Psoas muscle (tissue), 2 donors: ENCODE measurements around the genes TAF1B and ROCK2.

GRCh38 chr2:9644833-9645019 lies 13.9 kb upstream of the YWHAQ start:
- PRO-cap, 2 experiments = no peak in any of the 2 experiments

GRCh38 chr2:9843106-9844279 lies at the start of gene TAF1B:
Gene TAF1B (plus strand): TSS chr2:9843474.
- PRO-cap, 2 experiments = peak in 2 of 2 experiments; most common plus-strand start chr2:9843494 (in 2); most common minus-strand start chr2:9843406 (in 2)

DNA sequence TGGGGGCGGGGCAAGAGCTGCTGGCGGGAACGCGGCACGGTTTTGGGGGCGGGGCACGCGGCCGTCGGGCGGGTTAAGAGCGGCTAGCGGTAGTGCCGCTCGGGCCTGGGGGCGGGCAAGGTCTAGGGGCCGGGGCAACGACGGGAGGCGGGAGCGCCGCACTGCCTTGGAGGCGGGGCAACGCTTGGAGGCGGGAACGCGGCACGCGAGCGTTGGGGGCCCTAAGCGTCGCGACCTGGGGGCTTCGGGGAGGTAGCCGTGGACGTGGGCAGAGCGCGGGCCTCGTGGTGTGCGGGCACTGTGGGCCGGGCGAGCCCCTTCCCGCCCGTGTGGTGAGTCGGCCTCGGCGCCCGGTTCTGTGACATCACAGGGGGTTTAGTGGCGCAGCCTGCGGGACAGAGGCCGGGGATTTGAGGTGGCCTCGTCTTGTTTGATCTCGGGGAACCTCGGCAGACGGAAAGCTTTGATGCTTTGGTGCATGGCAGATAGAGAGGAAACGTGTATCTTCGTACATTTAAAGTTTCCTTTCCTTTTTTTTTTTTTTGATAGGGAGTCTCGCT lies 850 bp downstream of the KLF11 start:
- PRO-cap, 2 experiments = peak in 2 of 2 experiments; most common plus-strand start position 102 of the sequence (in 1)

DNA sequence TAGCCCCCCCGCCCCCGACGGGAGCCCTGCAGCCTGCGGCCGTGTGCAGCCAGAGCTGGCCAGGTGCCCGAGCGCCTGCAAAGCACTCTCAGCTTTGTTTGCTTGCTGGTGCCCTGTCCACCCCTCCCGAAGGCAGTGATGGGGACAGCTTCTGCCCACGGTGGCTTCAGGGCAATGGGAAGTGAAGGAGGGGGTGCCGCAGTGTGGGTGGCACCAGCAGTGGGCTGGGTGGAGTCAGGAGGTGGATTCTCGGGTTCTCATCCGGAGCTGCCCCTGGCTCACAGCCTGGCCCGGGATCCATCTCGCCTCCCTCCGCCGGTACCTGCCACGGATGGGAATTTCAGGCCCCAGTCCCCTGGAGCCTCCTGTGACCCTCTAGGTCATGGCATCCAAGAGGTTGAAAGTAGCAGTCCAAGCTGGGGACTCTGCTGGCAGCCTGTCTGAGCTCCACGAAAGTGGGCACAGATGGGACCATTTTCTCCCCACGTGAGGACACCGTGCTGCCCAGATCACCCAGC lies 15.9 kb upstream of the HPCAL1 start:
- PRO-cap, 2 experiments = no peak in any of the 2 experiments

DNA sequence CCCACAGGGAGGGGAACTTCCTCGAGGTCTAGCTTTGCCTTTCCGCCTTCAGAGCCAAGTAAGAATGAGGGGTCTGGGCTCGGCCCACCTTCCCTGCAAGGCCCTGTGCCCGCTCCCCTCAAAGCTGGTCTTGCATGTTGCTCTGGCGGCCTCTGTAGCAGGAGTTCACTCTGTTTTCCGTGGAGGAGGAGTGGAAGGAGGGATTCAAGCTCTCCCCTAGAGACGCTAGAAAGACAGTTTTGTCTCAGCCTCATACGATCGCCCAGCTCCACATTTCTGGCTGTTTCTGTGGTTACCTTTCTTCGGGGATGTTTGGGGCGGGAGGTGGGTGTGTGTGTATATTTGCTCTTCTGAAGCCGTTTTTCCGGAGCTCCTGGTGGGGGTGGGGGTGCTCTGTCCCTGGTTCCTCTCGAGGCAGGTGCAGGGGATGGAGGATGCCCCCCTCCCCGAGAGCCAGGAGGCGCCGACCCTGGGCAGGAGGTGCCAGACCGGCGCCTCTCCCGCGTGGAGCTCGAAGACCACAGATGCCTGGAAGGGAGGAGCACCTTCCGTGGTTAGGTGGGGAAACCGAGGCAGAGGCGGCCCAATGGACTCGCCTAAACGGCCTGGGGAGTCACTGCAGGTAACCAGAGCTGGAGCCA lies 848 bp upstream of the HPCAL1 start:
- PRO-cap, 2 experiments = no peak in any of the 2 experiments

- PRO-cap, 2 experiments = no peak in any of the 2 experiments
Measured at GRCh38 chr2:10307280-10307908, 4.7 kb downstream of the HPCAL1 start.

DNA sequence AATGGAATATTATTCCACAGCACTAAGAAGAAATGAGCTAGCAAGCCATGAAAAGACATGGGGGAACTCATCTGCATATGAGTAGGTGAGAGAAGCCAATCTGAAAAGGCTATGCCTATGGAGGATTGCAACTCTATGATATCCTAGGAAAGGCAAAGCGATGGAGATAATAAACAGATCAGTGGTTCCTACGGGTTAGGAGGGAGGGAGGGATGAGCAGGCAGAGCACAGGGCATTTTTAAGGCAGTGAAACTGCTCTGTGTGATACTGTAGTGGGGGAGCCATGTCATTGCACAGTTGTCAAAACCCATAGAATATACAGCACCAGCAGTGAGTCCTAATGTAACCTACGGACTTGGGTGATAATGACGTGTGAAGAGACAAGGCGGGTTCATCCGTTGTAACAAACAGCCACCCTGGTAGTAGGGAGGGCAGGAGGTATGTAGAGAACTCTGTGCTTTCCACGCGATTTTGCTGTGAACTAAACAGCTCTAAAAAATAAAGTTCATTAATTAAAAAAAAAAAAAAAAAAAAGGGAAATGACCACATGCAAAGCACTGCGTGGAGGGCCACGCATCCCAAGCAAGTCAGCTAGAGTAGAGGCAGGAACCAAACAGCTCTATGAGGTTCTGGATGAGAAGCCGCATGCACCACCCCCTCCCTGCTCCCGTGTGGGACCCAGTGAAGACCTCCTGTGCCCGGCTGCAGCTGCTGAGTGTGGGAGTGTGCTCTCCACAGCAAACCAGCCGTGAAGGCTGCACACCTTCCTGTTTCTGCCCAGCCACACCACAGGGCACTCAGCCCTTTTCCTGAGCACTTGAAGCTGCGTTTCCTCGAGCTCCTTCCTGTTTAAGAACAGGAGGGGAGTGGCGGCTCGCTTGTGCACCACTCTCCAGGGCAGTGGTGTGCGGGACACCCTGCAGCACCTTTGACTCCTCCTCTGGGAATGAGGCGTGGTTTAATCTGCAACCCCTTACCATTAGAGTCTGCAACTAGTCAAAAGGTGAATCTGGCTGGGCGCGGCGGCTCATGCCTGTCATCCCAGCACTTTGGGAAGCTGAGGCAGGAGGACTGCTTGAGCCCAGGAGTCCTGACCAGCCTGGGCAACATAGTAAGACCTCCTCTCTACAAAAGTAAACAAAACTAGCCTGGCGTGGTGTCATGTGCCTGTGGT lies 65.7 kb downstream of the ODC1 start:
- PRO-cap, 2 experiments = no peak in any of the 2 experiments

- PRO-cap, 2 experiments = no peak in any of the 2 experiments
Measured at GRCh38 chr2:10392508-10393360, 55.4 kb downstream of the ODC1 start.

- PRO-cap, 2 experiments = no peak in any of the 2 experiments
Measured at GRCh38 chr2:10405387-10405837, 42.7 kb downstream of the ODC1 start.

DNA sequence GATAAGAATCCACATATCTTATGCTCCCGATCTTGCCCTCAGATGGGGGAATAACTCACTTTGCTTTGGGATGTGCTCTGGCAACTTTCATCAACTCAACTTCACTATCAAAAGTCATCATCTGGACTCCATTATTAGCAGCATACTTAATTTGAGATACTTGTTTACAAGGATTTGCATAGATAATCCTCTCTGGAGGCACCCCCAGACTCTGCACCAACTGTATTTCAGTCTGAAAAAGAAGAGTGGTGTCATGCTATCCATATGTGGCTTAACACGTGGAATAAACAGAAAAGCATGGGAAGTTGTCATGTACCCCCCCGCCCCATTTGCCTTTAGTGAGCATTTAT lies 4.1 kb downstream of the ODC1 start:
- PRO-cap, 2 experiments = no peak in any of the 2 experiments

- PRO-cap, 2 experiments = peak in 1 of 2 experiments; most common minus-strand start chr2:10449365 (in 1)
Measured at GRCh38 chr2:10448965-10449812, 1.1 kb upstream of the ODC1 start.

DNA sequence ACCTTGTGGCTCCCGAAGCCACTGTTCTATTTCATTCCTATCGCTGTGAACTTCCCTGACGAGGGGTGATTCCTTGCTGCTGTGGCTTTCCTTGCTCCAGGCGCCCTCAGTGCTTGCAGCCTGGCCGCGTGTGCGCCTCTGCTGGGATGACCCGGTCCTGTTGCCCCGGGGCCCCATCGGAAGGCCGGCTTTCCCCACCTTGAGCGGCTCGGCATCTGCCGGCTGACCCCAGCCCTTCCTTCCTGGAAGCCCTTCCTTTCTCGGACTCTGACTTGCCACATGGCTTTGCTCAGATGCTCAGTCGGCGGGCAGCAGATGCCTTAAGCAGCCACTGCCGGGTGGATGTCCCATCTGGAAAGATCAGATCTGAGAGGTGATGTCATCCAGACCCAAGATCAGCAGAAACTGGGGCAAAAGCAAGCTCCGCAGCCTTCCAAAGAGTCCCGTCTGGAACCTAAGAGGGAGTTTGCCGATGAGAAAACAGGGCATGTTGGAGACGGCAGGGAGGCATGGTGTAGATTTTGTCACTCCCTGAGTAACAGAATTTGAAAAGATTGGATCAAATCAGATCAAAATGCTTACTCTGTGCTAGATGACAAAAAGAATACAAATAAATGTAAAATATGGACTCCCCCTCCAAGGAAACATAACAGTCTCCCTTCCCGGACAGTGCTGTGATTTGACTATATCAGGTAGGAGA lies 100.6 kb upstream of the ODC1 start:
- PRO-cap, 2 experiments = no peak in any of the 2 experiments

DNA sequence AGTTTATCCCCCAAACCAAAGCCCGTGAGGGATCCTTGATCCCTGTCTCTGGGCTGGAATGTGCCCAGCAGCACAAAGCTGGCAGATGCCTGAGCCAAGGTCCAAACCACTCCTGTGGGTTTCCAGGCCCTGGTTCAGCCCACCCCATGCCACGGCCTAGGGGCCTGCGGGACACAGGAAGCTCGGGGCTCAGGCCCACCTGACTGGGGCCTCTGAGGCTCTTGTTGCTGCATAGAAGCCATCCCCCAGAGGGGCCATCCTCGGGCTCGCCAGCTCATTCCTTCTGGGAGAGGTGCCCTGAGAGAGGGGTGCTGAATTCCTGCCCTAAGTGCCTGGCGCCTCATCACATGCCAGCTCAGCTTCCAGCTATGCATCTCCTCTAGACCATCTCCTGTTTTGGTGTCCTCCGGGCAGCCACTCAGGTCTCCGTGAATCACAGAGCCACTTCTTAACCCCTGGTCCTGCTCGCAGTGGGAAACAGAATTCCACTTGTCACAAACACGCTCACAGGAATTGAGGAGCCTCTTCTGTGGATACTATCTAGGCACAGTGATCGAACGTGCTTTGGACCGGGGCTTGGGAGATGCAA lies 42.8 kb upstream of the KCNF1 start:
- PRO-cap, 2 experiments = no peak in any of the 2 experiments

DNA sequence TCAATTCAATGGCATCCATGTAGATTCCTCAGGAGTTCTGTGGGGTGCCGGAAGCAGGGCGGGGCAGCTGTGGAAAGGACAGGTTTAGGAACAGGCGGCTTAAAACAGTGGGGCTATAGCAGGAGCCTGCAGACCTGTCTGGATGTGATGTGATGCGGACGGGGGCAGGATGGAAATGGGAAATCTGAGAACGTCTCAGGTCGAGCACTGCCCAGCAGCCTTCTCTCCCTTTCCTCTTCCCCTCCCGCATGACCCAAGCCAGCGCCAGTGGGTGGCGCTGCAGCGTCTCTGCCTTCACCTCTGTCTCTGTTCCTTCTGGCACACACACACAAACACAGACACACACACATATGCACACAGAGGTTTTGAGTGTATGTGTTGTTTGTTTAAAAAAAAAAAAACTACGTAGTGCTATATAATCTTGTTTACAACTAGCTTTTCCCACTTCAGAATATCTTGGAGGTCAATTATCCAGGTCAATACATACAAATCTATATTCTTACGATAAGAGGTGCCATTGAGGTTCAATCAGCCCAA lies 59.7 kb upstream of the C2orf50 start:
- PRO-cap, 2 experiments = no peak in any of the 2 experiments

- PRO-cap, 2 experiments = no peak in any of the 2 experiments
Measured at GRCh38 chr2:11218658-11219255, 63.5 kb downstream of the SLC66A3 start.

DNA sequence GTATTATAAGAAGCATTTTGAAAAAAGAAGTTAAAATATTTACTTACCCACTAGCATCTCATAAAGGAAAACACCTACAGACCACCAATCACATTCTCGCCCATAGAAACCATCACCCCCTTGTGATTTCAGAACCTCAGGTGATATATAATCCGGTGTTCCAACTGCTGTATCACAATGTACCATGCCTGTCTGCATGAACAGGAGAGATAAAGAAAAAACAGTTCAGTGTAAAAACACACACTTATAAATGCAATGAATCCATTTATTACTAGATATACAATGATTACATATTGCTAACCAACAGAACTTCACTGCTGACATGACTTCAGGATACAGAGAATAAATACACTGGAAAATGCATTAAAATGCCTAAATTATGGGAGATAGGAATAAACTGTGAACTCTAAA lies 71.9 kb downstream of the SLC66A3 start:
- PRO-cap, 2 experiments = no peak in any of the 2 experiments

GRCh38 chr2:11304399-11305051 lies 39.9 kb downstream of the ROCK2 start:
- PRO-cap, 2 experiments = no peak in any of the 2 experiments

GRCh38 chr2:11343976-11344885 lies at the start of gene ROCK2:
Gene ROCK2 (minus strand): TSS chr2:11344636.
- PRO-cap, 2 experiments = peak in 2 of 2 experiments; most common plus-strand start chr2:11344755 (in 2); most common minus-strand start chr2:11344636 (in 2)

DNA sequence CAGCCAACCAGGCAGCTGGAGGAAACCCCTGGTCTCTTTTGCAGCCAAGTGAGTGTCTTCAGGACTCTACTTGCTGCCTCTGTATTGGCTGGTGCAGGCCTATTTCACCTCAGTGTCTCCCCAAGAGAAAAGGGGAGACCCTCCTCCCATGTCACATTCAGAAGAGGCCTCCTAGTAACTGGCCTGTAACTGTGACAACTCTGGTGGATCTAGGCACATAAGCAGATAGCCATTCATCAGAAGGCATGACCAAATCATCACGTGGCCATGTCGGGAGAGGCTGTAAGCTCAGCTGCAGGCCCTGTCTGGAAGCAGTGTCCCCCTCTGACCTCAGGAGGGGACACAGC lies 20.8 kb upstream of the ROCK2 start:
- PRO-cap, 2 experiments = no peak in any of the 2 experiments

DNA sequence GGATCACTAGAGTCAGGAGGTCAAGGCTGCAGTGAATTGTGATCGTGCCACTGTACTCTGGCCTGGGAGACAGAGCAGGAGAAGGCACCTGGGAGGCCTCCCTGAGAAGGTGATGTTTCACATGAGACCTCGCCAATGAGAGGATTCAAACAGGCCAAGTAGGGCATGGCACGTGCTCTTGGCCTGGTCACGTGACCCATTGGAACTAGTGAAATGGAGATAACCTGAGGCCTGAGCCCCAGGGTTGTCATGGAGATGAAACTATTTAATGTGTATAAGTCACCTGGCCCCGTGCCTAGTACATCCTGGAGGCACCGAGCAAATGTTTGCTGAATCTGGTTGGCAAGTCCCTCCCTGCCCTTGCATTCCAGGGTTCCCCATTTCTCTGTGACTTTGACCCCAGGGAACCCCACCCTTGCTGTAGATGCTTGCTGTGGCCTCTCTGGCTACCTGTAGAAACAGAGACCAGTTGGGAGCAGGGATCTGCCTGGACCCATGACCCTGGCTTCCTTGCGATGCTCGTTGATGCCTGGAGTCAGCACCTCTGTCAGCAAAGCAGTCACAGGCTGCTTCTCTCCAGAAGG lies 26.2 kb upstream of the ROCK2 start:
- PRO-cap, 2 experiments = no peak in any of the 2 experiments